ENCODE data around the gene NR2E1.

- PRO-cap: bidirectional peak, plus-strand start at chr6:107459713, minus-strand start at chr6:107459510; bidirectional peak, plus-strand start at chr6:107459955, minus-strand start at chr6:107459957; unidirectional peak, minus-strand start at chr6:107460217
Observed at GRCh38 chr6:107459636-107460354, 431 bp upstream of the PDSS2 start.

DNA sequence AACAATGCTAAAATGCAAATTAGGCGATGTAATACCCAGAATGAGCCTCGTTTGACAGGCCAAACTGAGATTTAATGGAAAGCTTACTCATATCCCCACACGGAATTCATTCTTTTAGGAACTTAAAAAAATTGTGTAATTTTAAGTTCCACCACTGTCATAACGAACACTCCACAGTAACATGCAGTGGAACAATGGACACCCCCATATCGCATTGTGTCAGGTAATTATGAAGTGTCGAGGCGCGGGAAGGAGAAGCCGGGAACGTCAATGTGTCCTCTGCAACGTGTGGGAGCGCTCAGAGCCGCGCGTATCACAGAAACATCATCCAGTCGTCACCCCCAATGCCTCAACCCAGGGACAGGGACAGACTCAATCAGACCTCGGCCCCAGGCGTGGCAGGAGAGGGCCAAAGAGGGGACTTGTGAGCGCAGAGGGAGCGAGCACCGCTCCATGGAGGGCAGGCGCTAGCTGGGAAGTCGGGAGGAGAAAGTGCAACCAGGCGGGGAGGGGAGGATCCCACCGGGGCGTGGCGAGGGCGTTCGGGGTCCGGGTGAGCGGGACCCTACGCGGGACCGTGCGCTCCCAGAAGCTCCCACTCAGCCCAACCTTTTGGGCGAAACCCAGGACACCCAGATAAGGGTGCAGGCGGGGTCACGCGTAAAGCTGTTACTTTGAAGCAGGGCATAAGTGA lies 1.1 kb upstream of the SOBP start:
- PRO-cap: unidirectional peak, plus-strand start at position 174 of the sequence

DNA sequence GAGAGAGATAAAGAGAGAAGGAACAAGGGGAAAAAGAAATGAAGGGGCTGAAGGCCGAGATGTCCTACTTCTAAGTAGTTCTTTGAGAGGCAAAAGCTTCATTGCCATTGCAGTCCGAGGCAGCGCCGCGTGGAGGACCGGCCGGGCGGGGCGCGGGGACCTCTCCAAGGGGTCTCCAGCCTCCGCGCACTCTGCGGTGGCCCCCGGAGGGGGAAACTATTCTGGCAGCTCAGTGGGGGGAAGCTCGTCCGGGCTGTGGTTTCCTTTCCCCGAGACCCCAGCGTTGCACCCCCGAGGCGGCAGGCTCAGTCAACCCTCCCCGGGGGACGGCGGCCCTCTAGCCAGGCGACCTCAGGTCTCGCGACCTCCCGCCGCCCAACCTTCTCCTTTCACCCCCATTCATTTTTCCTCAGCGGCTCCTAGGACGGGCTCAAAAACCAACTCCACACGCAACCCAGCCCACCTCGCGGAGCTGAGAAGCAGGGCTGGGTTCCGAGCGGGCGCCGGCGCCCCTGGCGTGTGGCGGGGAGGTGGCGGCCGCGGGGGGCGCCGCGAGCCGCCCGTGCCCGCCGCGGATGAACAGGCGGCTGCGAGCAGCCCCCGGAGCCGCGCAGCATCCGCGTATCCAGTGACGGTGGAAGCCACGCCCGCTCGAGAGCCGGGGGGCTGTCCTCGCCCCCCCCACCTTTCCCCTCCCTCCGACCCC lies 445 bp upstream of the SOBP start:
- PRO-cap: unidirectional peak, plus-strand start at position 107 of the sequence; bidirectional peak, plus-strand start outside the sequence, minus-strand start at position 630 of the sequence

GRCh38 chr6:107539492-107539787 lies 49.5 kb downstream of the SOBP start:
- PRO-cap: no peak

- PRO-cap: no peak
Observed at GRCh38 chr6:107540309-107540637, 50.4 kb downstream of the SOBP start.

DNA sequence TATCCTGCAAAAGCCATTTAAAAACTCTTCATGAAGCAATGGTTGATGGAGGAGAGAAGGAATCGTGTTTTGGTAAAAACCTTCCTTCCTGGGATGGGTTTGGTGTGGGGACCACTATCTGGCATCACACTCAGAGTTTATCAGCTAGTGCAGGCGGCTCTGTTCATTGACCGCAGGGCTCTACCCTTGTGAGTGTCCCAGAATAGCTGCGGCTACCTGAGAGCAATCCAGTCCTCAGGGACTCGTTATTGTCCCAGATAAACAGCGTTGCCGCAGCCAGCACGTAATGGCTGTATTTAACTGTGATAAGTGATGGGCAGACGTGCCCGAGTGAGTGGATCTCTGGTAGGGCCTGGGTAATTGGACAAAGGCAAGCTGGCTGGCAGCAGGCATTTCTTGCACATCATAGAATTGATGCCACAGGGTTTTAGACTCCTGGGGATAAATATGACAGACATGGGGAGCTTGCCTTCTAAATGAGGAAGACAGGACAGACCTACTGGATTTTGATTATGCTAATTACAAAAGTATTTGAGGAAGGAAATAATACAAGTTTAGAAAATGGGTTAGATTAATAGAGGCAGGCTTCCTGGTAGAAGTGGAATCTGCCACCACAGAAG lies 163.3 kb downstream of the SOBP start:
- PRO-cap: no peak

DNA sequence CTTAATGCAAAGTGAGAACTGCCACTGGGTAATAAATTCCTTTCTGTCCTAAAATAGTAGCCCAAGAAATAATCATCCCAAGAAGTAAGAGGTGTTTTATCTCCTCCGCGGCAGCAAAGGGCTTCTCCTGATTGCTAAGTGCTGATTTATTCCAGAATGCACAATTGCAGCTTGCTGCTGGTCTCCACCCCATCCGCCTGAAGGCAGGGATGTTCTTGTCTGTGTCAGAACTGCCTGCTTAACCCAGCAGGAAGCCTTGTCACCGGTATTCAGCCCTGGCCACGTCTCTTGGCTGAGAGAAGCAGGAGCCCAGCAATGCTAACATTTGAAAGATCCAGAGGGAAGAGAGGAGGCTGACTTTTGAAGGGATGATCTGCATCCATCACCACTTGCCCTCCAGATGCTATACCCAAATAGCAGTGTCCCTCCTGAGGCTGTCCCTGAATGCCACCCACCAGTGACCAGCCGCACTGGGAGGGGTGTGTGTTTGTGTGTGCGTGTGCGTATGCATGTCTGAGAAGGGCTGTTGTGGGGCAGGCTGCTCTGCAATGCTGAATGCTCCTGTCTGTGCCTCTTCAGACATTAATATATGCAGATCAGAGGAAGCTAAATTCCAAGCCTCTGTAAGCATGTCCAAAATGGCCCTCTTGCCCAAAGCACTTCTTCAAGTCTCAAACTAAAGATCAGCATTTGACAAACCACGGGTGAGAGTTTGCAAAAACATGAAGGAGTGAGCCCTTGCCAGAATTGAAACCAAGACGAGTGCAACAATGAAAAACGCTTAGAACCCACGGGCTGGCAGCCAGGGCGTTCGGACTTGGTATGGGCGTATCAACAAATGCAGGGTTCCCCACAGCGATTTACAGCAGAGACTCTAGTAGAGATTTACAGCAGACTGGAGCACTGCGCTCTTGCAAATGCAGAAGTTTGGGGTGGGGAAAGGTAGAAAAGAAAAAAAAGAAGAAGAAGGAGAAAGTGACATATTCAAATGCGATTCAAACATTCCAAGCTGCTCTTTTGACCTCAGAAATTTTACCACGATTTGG lies 3.9 kb downstream of the SCML4 start:
- PRO-cap: no peak

DNA sequence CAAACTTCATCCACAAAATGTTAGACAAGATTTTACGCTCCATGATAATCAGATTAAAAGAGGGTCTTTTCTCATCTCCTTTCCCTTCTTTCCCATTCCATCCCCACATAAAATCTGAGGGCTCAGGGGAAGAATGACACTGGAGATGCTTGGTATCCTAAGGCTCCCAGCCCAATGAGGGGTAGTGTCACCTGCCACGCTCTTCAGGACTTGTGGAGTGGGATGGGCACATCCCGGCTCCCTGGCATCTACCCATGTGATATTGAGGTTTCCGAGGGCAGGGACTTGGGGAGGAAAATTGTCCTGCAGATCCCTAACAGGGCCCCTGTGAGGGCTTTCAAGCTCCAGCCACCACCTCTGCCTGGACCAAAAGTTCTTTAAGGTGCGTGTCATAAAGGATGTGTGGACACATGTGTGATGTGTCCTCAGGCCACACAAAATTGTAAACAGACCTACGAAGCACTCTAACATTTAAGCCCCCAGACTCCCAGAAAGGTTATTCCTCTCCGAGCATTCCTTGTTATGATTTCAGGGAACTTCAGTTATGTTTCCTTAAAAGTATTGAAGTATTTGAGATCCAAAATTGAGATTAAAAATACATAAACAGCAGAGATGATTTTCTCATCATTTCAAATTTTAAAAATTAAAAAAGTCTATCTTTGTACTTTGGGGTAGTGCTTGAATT lies 2.5 kb downstream of the SCML4 start:
- PRO-cap: no peak

GRCh38 chr6:107848023-107848614 lies 24.0 kb upstream of the SCML4 start:
- PRO-cap: no peak

GRCh38 chr6:107869705-107870262 lies 45.7 kb upstream of the SCML4 start:
- PRO-cap: no peak

DNA sequence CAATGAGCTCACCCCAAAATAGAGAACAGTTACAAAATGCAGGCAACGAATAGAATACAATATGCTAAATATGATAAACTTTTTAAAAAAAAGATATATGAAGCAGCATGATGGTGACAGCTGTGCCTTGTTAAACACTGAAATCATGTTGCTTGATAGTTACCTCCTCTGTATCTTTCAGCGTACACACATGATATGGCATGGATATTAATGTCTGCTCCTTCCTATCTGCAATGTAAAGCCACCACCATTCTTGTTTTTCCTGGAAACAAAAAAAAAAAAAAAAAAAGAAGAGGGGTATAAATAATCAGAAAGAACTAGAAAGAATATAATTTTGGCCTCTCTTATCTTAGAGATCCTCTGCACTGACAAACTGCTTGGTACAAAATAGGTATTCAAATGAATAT lies 52.3 kb upstream of the SCML4 start:
- PRO-cap: no peak

GRCh38 chr6:108165433-108166310 lies at the start of gene NR2E1:
NR2E1 (plus strand) TSS chr6:108166022.
- PRO-cap: no peak

GRCh38 chr6:108200621-108201092 lies 34.8 kb downstream of the NR2E1 start:
- PRO-cap: no peak

GRCh38 chr6:108582097-108582733 lies 21.5 kb downstream of the FOXO3 start:
- PRO-cap: no peak

- PRO-cap: no peak
Observed at GRCh38 chr6:108582760-108583483, 22.2 kb downstream of the FOXO3 start.

- PRO-cap: no peak
Observed at GRCh38 chr6:108590666-108591904, 30.4 kb downstream of the FOXO3 start.

DNA sequence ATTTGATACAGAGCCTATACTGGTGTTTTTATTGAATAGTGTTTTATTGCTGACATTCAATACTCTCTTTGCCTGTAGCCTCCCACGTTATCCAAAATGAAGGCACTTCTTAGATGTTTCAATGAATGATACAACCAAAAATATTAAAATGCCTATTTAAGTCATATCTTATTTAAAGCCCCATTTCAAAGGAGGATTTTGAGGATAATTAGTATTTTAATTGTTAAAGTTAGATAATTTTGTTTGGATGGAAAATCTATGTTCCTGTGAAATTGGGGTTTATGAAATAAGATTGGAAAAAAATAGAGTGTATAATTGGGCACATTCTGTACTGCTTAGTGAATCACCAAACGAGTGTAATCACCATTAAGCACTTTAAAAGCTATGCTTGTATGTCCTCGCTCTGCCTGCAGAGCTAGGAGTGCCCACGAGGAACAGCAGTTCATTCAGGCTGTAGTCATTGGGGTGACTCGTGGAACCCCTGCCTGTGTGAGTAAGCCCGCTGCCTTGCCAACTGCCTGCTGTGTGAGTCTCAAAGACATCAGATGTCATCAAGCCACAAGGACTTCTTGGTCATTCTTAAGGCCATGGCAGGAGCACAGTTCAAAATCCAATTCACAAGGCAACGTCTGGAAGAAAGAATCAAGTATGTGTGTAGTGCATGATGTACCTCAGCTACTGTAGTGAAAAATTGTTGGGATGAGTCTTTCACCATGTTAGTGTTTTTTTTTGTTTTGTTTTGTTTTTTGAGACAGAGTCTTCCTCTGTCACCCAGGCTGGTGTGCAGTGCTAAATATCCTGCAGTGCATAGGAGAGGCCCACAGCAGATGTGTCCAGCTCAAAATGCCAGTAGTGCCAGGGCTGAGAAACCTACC lies 60.3 kb downstream of the FOXO3 start:
- PRO-cap: no peak

DNA sequence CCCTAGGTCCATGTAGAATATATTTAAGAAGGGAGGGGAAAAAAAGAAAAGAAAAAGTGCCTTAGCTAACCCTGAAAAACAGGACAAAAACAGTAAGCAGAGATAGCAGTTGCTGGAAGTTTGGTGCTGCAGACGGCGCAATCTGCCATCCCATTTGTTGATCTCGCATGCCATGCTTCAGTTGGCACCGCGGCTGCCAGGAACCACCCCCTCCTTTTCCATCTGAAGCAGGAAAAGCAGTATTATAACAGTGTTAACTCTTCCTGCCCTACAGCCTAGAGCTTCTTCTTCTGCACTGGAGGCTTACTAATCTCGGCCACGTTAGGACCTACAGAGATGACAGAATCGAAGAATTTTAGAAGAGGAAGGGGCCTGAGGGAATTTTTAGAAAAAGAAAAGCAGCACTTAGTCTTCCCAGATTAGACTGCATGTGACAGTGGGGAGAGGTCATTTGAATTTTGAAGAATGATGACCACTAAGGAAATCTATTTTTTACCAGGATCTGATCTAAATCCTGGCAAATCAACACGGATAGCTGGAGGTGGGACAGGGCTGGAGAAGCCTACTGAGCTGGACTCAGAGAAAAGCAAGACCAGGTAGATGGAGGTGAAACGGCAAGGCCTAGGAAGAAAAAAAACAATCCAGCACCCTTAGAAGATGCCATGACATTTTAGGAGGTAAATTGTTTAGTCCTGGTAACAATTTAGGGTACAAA lies 100.3 kb downstream of the ARMC2 start:
- PRO-cap: no peak

GRCh38 chr6:108951255-108951707 lies 103.1 kb downstream of the ARMC2 start:
- PRO-cap: no peak

DNA sequence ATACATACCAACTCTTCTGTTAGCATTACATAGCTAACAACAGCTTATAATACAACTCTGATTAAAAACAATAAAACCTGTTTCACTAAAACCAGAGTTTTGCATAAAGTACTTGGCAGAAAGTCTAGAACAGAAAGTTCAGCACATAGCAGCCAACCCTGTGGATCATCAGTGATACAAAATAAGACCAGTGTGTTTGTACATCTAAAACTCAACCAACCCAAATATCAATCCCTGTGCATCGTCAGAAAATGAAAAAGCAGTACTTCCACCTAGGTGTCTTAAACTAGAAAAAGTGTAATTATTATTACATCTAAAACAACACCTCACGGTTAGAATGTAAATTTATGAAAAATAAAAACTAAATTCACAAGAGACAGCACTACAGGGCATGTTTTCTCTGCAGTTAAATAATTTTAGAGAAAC lies 92.2 kb downstream of the SESN1 start:
- PRO-cap: no peak

All from SEM (cell line).